Metanephros (tissue), 2 donors: ENCODE measurements around a stretch of chr19.

GRCh38 chr19:46623351-46624221 lies 1.3 kb downstream of the PTGIR start:
- RAMPAGE, long total RNA = no peak

GRCh38 chr19:46719128-46719943 lies 2.4 kb upstream of the PRKD2 start:
- RAMPAGE, long total RNA = no peak

GRCh38 chr19:46732815-46733663 lies 12.8 kb upstream of the FKRP start:
- RAMPAGE, long total RNA = no peak

DNA sequence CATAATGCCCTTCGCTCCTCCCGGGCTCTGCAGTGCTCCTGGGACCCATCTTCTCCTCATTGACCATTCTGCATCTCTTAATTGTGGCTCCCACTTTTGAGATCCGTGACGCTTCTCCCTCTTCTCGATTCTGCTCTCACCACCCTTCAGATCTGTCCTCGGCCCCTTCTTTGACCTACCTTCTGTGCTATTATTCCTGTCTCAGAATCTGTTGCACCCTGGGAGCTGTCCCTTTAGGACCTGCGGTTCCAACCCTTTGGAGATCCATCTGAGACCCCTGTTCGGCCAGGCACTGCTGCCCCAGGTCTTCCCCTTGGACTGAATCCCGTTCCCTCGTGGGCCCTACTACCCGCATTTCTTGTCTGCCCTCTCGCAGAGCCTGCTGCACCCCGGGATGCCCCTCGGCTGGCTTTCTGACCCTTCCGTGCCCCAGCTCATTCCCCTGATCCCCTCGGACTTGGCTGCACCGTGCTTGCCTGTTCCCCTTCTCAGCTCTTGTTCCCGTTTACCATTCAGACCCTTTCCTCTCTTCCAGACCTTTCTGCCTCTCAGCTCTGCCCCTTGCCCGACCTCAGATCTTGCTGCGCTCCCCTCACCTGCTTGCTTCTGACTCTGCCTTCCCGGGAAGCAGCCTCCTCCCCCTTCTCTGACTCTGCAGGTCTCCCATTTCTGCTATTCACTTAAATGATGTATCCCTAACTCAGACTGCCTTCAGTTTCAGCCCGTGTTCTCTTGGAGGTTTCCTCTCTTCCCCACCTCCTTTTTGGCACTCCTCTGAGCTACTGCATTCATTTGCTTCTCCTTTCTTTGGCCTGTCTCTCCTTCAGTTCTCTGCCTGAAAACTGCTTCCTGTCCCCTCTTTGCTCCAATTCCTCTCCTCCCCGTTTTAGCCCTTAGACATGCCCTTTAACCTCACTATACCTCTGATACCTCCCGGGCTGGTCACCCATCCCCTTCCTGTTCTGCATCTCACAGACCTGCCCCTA lies 1.1 kb downstream of the ARHGAP35 start:
- RAMPAGE, long total RNA = no peak

DNA sequence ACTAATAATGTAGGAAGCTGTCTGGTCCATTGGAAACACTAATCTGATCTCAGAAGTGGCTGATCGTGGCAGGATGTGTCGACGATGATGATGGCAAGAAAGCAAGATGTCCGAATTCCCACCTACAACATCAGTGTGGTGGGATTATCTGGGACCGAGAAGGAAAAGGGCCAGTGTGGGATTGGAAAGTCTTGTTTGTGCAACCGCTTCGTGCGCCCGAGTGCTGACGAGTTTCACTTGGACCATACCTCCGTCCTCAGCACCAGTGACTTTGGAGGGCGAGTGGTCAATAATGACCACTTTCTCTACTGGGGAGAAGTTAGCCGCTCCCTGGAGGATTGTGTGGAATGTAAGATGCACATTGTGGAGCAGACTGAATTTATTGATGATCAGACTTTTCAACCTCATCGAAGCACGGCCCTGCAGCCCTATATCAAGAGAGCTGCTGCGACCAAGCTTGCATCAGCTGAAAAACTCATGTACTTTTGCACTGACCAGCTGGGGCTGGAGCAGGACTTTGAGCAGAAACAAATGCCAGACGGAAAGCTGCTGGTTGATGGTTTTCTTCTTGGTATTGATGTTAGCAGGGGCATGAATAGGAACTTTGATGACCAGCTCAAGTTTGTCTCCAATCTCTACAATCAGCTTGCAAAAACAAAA lies 57.9 kb downstream of the ARHGAP35 start:
- RAMPAGE, long total RNA = no peak

DNA sequence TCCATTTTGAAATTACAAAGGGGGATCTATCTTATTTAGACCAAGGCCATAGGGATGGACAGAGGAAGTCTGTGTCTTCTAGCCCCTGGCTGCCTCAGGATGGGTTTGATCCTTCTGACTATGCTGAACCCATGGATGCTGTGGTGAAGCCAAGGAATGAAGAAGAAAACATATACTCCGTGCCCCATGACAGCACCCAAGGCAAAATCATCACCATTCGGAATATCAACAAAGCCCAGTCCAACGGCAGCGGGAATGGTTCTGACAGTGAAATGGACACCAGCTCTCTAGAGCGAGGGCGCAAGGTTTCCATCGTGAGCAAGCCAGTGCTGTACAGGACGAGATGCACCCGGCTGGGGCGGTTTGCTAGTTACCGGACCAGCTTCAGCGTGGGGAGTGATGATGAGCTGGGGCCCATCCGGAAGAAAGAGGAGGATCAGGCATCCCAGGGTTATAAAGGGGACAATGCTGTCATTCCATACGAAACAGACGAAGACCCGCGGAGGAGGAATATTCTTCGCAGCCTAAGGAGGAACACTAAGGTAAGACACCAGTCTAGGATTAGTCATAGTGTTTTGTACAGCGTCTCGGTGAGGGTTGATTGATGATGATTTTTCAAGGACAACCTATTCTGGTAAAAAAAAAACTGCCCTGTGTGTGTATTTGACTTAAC lies 61.2 kb downstream of the ARHGAP35 start:
- RAMPAGE, long total RNA = no peak

GRCh38 chr19:46950931-46951802 lies 68.5 kb upstream of the NPAS1 start:
- RAMPAGE, long total RNA = no peak

DNA sequence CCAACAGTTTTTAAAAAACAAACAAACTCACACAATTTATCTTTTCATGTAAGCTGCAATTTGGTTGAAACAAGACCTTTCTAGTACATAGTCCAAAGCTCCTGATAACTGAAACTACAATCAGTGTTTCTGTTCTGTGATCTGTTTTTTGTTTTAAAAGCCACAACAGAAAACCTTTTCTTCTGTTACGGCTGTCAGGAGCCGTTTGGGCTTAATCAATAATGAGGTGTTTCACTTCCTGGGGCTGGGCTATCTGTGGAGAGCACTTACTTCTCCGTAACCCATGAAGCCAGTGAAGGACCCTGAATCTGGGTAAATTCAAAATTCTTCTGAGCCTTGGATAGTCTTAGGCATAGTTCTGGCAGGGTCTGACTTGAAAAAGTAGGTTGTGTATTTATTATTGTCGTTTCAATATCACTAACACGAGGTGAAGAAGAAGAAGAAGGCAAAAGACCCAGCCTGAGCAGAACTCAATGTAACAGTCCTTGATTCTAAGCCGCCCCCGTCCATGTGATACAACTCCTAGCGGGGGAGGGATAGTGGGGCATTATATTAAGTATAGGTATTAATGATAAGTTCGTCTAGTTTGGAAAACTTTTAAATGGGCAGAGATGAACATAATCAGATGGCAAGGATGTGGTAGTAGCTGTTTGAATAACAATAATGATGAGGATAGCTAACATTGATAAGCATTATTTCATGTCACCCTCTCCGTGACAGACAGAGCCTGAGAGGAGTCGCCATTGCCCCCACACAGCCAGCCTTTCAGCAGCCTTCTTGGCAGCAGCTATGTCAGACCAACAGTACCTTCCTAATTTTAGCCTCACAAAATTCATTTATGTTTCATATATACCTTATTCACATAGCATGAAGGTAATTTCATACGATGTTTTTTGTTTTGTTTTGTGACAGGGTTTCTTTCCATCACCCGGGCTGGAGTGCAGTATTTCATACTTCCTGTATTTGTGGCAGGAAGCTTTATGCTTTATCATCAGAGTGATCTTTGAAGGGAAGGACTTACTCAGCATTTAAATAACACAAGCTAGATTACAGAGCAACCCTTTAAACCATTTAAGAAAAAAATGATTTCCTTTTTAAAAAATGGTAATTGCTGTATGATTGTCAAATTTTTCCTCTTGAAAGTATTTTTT lies 64.6 kb upstream of the NPAS1 start:
- RAMPAGE, long total RNA = no peak

GRCh38 chr19:46981641-46982181 lies 37.9 kb upstream of the NPAS1 start:
- RAMPAGE, long total RNA = no peak

DNA sequence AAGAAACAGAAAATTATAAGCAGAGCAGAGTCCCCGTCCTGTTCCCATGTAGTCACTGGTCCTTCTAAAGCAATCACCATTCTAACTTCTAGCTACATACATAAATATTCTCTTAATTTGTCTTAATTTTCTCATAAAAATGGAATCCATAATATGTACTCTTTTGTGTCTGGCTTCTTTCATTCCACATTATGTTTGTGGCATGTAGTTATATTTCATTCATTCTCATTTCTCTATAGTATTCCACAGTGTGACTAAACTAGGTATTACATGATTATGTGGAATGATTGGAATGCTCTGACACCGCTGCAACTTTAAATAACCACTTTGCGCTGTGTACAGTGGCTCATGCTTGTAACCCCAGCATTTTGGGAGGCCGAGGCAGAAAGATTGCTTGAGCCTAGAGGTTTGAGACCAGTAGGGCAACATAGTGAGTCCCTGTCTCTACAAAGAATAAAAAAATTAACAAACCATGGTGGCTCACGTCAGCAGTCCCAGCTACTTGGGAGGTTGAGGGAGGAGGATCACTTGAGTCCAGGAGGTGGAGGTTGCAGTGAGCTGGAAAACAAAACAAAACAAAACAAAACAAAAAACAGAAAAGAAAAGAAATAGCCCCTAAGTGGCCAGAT lies 8.3 kb upstream of the SAE1 start:
- RAMPAGE, long total RNA = no peak

DNA sequence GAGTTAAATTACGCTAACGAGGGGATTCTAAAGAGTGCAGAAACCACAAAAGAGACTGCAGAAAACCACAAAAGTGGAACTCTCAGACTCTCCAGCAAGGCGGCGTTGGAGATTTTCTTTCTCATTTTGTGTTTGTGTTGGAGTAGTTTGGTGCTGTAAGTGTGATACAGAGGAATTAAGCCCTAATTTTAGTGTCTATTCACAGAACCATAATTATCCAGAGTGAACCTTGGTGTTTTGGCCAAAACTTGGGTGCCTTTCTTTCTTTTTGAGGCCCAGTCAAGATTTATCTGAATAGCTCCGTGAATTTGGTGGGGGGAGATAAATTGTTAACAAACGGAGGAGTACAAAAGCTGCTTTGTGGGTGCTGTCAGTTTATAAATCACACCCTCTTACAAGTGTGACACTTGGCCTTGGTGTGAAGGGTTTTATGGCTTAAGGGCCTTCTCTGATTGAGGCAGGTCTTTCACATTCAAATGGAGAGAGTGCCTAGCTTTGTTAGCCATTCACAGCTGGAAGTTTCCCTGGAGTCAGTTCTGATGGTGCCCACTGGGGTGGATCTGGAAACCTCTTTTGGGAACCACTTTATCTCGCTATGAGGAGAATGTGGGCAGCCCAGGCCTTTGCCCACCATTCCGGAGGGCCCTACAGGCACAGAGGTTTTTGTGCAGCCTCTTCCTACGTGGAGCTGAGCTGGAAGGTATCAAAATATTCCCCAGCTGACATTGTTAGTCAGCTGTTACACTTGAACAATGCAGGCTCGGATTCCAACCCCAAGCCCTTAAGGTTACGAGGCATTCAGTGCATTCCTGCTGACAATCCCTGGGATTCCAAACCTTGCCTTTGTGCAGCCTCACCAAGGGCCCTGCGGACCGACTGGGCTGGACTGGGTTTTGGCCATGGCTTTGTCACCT lies 26.6 kb downstream of the SAE1 start:
- RAMPAGE, long total RNA = no peak

- RAMPAGE, long total RNA = no peak
Measured at GRCh38 chr19:47227350-47228213, 3.4 kb downstream of the BBC3 start.

DNA sequence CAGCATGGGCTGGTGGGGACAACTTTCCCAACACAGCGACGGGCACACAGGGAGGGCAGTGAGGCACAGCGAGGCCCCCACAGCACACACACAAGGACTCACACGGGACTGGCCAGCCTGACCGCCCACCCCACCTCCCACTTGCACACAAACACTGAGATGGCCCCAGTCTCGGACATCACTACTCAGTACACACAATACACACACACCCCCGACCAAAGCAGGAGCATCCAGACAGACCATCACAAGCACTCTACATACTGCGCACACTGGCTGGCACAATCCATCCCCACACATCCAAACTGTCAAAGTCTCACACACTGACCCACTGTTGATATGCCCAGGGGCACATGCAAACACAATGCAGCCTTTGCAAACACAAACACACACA lies 2.2 kb downstream of the BBC3 start:
- RAMPAGE, long total RNA = no peak

GRCh38 chr19:47239232-47239524 lies 8.2 kb upstream of the BBC3 start:
- RAMPAGE, long total RNA = no peak

DNA sequence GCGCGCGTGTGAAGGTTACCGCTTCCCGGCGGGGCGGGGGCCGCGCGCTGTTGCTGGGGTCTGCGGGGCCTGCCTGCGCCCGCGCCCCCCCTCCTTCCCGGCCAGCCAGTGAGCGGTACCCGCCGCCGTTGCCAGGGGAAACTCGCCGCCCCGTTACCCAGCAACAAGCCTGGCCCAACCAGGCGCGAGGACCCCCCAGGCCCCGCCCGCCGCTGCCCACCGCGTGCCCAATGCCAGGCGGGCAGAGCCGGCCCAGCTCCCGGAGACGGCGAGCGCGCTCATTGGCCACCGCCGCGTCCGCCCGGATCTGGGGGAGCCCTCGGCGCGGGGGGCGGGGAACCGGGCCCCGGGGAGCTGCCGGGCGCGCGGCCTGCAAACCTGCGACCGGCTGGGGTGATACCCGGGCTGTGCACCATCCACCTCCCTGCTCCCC lies 8.6 kb upstream of the BBC3 start:
- RAMPAGE, long total RNA = no peak

DNA sequence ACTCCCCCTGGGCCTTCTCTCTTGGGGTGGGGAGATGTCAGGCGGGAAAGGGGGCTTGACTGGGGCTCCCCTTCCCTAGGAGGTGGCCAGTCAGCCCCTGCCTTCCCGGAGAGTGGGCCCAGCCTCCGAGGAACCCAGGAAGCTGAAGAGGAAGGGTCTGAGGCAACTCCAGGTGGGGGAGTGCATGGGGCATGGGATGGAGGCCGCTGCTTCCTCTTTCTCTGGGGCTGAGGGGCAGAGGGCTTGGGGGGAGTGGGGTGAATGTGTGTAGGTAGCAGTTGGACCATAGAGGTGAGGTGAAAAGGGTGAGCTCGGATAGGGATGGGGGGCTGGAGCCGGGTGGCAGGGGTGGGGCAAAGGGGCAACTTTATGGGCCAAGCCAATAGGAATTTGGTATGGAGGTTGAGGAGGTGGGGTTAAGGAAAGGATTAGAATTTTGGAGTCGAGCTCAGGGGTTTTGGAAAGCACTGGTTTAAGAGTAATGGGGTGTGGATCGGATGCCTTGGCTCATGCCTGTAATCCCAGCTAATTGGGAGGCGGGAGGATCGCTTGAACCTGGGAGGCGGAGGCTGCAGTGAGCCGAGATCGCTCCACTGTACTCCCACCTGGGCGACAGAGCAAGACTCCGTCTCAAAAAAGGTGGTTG lies 2.6 kb upstream of the INAFM1 start:
- RAMPAGE, long total RNA = no peak

DNA sequence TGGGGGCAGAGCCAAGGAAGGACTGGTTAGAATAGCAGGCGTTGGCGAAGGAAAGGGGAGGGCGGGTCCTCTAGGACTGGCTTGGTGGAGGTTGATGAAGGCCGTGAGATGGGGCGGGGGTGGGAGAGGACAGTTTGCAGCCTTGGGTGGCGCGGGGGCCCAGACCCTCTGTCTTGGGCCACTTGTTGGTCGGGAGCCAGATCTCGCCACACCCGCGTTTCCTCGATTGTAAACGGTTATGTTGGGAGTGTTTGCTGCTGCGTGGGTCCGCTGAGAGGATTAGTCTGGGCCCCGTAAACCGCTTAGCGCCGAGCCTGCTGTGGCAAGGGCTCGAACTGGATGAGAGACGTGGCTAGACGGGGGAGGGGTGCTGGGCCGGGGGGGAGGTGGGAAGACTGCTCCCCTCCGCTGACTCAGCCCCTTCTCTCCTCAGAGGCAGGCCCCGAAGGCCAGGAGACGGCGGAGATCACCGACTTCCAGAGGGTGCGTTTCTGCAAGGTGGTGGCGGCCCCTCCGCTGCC lies 1.7 kb upstream of the INAFM1 start:
- RAMPAGE, long total RNA = no peak

DNA sequence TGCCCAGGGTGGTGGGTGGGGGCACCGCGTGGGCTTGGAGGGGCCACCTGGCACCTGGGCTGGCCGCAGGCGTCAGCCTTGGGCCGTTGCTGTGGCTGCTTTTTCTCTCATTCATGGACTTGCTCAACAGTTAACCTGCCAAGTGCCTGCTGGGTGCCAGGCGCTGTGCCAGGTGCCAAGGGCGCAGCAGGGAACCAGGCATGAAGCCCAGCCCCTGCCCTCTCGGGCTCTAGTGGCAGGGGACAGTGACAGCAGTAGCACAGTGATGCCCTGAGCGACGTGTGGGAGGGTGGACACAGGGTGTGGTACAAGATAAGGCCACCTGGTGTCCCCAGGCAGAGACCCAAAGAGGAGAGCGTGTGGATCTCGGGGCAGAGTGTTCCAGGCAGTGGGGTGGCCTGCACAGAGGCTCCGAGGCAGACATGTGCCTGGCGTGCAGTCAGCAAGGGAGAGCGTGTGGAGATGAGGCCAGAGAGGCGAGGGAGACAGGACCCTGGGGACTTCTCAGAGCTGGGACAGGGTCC lies 28.2 kb downstream of the DHX34 start:
- RAMPAGE, long total RNA = no peak

DNA sequence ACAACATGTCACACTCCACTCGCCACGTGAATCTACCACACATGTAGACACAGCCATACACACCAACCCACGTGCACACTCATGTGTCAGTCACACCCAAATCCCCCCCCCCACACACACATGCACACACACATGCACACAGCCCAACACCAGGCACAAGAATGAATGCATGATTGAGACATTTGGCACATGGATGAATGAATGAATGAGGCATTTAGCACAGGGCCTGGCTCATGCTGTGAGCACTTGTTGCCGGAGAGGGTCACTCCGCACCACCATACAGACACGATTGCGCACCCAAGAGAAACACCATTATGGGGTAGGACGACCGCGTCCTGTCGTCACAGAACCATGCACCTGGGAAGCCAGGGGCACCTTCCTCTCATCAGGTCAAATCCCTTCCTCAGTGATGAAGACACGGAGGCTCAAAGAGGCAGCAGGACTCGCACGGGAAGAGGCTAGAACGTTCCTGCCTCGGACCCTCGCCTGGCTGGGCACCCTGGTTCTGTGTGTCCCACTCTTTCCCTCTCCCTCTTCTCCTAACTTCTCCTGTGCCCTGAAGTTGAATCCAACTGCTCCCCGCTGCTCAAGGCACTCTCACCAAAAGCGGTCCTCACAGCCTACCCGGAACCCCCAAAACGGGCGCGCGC lies 1.4 kb downstream of the MEIS3 start:
- RAMPAGE, long total RNA = no peak

- RAMPAGE, long total RNA = no peak
Measured at GRCh38 chr19:47421659-47422548, 2.6 kb upstream of the MEIS3 start.